ENCODE measurements around the genes GLRX and ELL2.

- PRO-cap = no peak
- RAMPAGE, long total RNA, 2 experiments = no peak in any of the 2 experiments
Measured at GRCh38 chr5:95780310-95780876, 42.1 kb downstream of the GLRX start.

DNA sequence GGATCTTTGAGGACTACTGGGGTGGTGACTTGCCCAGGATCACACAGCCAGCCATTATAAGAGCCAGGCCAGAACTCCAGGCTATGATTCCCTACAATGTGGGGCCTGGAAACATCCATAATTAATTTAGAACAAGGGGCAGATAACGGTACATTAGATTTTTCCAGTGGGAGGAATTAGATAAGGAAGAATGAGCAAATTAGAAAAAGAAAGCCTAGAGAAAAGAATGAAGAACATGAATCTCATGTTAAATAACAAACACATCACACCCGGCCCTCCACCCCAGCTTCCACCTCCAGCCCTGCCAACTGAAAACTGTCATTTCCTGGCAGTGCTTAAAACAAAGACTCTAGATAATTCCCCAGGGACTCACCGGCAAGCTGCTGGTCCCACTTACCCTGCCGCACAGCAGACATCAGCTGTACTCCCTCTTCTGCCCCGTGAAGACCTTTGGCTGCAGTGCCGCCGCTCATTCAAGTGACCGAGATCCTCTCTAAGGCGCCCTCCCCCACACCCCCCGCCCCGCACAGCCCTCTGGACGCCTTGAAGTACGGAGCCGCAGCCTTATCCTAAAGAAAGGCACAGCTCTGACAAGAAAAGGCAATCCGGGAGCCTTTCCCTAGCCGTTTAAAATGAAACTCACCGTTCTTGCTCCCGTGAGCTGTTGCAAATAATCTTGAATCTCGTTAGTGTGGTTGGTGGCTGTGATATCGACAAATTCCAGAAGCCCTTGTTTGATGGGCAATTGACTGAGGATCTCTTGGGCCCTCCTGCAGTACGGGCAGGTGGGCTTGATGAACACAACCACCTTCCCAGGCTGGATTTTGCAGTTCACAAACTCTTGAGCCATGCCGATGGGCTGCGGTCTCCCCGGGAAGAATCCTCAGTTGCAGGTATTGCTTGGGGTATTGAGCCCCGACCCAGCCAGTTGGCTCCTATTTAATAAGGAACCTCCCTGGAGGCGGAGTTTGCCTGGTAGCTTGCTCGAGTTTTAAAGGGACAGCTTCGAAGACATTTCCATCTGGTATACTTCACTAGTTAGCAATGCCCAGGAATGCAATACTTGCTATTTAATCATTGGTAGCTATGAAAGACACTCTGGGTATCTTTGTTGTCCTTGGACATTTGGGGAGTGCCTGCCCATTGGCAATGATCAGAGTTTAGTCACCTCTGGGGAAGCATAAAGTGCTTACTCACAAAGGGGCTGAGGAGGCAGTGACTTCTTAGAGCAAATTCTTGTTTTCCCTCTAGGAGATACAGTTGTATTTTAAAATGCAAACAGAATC lies at the start of gene GLRX:
TSS of gene GLRX (minus strand) at position 914 of the 1,286 bp plus-strand sequence.
- PRO-cap = bidirectional peak, plus-strand start at position 1,198 of the sequence, minus-strand start at position 881 of the sequence
- RAMPAGE, long total RNA, 2 experiments = start-site peak on the minus strand in 2 of 2 experiments, centred at positions 903 to 904 of the sequence, 298 to 384 reads per replicate

DNA sequence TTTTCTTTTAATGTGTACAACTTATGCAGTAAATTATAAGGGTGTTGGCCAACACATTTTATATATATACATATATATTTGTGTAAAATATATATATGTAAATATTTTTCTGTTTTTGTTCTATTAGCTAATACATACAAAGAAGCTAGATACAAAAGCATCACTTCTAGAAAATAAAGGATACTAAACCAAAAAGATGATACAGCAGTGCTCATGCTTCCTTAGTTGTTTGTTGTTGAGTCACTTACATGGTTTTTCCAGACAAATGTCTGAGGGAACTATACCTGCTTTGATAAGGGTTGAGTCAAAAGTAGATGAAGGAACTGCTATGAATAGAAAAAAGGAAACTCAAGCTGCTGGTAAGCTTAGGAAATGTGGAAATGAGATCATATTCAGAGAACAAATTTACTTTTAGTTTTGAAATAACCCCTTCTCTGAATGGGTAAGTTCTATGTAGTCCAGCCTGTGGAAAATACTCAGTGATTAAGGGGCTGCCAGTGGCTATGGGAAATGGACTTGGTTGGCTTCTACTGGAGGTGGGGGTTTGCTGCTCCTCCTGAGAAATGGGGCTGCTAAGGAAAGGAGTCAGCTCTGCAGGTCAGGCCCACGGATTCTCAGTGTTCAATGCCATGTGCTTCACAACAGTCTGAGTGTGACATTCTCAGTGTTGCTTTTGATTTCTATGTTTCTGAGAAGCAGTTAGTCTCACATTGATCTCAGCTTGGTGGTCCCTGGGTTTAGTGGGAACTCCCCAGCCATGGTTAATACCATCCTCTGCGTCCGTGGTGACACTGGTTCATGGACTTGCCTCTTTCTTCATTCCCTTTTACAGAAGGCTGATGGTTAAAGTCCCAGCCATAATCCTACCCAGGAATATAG lies 47.6 kb upstream of the GLRX start:
- PRO-cap = no peak
- RAMPAGE, long total RNA, 2 experiments = no peak in any of the 2 experiments

DNA sequence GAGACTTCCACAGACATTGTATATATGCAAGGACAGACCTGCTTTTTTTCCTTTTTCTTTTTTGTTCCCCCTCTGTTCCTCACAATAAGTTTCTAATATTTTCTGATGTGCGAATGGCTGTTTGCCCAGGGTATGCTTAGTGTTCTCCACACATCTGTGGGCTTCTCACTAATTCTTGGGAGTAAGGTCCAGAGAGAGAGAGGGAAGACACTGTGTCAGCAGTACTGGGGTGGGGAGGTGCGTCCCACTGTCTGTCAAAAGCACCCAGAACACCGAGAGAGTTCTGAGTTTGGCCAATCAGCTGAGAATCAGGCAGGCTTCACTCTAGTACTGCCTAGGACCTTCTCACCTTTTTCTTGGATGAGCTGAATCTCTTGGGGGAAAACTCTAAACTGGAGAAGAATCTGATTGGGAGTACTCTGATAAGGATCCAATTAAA lies 61.8 kb downstream of the ELL2 start:
- PRO-cap = no peak
- RAMPAGE, long total RNA, 2 experiments = no peak in any of the 2 experiments

DNA sequence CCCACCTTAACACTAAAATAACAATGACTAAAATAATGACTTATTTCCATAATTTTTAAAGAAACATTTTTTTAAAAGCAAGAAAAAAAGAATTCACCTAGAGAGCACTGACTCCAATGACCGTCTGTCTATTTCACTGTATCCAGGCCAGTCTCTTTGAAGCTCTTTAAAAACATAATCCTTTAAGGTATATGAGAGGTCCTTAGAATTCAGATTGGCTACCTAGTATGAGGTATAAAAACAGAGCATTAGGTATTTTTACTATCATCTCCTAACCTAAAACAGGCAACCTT lies 60.8 kb downstream of the ELL2 start:
- PRO-cap = no peak
- RAMPAGE, long total RNA, 2 experiments = no peak in any of the 2 experiments

DNA sequence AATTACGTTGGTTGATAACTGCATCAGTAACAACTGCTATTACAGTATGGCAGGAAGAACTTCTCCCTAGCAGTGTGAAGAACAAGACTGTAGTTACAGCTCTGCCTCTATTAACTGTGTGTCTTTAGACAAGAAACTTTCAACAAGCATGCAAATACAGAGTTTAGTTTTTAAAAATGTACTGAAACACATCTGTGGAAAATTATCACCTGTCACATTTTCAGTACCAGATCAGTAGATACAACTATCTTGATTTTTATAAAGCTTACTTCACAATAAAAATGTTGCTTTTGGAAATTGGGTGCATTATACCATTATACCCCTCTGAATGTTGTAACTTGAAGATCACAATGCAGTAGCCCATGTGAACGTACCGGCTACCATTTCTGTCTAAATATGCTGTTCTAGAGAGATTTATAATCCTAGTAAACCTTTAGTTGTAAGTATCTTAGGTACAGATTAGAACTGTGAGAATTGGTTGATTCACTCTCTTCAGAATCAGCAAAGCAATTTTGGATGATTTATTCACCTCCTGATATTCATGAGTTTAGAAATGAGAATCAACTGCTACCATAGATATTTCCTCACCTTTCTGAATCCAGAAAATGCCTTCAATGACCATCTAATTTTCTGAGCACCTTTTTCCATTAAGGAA lies 22.0 kb downstream of the ELL2 start:
- PRO-cap = no peak
- RAMPAGE, long total RNA, 2 experiments = no peak in any of the 2 experiments

DNA sequence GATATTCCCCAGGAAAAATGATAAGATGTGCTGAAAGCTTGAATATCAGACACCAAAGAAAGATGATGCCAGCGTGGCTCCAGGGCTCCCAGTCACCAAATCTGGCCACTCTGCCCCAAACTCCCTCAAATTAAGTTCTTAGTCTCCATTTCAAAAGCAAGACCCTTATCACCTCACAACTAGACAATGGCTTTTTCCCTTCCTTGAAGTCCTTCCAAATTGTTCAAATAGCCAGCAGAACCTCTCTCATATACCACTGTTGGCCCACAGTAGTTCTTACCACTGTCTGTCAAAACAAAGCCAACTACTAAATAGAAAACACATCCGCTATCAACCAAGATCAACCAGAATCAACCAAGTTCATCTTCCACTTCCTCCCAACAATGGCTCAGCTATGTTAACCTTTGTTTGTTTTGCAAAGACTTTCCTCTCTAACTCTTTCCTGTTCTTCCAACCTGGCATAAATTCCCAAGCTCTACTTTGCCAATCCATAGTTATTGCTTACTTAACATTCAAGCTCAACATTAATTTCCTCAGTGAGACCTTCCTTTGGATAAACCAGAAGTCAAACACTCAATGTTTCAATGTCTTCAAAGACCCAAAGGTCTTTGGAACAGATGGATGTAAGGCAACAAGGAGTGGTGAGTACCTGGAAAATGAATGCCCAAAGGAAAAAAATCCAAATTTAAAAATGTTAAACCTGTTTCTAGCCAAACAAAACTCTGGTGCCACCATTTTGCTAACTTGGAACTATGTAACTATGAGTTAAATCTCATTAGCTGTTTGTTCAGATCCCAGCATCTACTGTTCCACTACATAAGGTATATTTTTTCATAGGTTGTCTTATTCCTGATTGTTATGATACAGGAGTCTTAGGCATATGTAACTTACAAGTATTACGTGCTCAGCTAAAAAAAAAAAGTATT lies 15.1 kb downstream of the ELL2 start:
- PRO-cap = no peak
- RAMPAGE, long total RNA, 2 experiments = no peak in any of the 2 experiments

DNA sequence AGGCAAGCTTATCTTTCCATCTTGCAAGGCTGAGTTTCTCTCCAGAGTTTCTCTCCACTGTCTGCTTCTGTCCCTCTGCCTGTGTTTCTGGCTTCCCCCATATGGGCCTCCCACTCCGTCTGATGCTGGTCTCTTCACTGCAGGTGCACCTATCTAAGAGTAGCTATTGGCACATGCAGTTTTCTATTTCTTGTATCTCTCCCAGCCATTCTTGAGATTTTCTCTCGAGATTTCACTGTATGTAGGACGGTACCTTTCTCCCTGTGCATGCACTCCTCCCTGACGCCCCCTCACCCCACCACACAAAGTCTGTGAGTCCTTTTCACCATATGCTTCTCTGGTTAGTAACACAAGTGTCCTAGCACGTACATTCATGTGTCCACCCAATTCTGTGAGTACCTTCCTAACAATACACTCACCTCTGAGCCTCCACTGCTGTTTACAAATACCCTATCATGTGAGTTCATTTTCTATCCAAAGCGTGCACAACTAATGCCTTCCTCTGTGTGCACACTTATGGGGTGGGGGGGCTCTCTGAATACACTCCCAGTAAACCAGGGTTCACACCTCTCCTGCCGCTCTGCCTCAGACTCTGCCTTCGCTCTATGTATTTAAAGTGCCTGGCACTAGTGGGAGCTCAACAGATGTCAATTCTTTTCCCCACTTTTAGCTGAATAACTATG lies 2.0 kb downstream of the ELL2 start:
- PRO-cap = no peak
- RAMPAGE, long total RNA, 2 experiments = no peak in any of the 2 experiments

DNA sequence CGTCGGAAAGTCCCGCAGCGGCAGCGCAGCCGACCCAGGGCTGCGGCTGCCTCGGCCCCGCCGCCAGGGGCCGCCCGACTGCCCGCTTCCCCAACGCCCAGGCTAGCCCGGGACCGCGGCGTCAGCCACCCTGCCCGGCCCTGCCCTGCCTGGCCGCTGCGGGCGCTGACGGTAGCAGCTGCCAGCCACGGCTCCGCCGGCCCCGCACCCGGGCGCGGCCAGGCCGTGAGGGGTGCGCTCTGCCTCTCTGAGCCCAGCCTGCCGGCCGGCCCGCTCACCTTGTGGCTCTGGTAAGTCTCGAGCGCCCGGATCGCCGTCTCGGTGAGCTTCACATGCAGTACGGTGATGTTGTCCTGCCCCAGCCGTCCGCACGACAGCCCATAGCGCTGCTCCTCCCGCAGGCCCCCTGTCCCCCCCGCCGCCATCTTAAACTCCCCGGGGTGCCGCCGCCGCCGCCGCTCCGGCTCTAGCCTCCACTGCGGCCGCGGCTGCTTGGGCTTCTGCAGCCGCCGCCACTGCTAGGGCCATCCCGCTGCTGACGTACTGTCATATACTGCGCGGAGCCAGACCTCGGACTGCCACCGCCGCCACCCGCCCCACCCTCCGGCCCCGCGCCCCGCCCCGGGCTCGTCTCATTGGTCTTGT lies at the start of gene ELL2:
TSS of gene ELL2 (minus strand) at position 555 of the 645 bp plus-strand sequence.
- PRO-cap = bidirectional peak, plus-strand start outside the sequence, minus-strand start at position 608 of the sequence
- RAMPAGE, long total RNA, 2 experiments = no peak in any of the 2 experiments

DNA sequence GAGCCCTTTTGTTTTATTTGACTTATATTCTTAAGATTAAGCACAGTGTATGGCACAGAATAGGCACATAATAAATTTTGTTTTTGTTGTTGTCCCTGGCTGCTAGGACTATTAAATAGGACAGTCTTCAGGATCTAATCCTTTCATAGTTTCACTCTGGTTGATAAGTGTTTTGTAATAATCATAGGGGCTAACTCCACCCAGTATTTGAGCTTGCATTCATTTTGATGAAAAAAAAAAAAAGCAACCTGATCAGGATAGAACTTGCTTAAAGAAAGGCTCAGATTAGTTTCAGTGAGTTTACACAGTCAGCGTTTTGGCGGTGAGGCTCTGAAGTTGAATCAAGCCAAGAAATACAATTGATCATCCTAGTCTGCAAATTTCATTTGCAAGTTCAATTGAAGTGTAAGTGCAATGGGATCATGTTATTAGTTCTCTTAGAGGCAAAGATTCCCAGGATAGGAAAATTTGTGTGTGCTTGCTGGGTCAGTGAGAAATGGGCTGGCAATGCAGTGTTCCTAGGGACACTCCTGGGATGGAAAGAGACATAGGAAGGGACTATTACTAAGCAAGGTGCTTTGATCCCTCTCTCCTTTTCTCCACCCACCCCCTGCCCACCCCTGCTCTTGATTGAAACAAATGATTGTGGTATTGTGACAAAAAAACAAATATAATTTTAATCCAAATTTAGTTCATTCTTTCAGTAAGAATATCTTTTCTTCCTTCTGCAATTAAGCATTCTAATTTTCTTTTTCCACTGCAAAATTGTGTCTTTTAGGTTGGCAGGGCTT lies 159.8 kb upstream of the ELL2 start:
- PRO-cap = no peak
- RAMPAGE, long total RNA, 2 experiments = no peak in any of the 2 experiments

- PRO-cap = no peak
- RAMPAGE, long total RNA, 2 experiments = no peak in any of the 2 experiments
Measured at GRCh38 chr5:96256741-96257317, 176.2 kb downstream of the PCSK1 start.

- PRO-cap = no peak
- RAMPAGE, long total RNA, 2 experiments = no peak in any of the 2 experiments
Measured at GRCh38 chr5:96565881-96566487, 96.2 kb upstream of the CAST start.

- PRO-cap = no peak
- RAMPAGE, long total RNA, 2 experiments = no peak in any of the 2 experiments
Measured at GRCh38 chr5:96584576-96585082, 77.5 kb upstream of the CAST start.

GRCh38 chr5:96660330-96660863 lies 1.8 kb upstream of the CAST start:
- PRO-cap = no peak
- RAMPAGE, long total RNA, 2 experiments = no peak in any of the 2 experiments

DNA sequence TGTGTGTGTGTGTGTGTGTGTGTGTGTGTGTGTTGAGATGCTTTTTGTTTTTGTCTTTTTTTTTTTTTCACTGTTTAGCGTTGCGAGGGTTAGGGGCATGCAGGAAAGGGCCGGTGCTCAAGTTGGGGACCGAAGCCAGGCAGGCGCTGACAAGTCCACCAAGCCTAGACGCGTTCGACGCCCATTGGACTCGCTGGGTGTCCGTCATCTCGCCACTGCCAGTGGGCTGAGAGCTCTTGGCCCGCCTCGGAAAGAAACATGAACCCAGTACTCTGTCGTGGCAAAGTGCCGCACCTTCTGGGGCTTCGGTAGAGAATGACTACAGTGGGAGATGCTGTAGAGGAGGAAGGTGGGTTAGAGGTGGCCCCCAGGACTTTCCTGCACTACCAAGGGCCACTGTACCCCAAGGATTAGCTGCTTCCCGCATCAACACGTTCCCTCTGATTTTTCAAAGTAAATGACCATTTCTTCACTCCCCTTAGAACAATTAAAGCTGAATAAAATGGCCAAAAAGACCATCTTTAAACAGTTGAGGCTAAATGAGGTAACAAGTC lies 561 bp upstream of the ERAP1 start:
- PRO-cap = bidirectional peak, plus-strand start at position 293 of the sequence, minus-strand start at position 131 of the sequence
- RAMPAGE, long total RNA, 2 experiments = no peak in any of the 2 experiments

DNA sequence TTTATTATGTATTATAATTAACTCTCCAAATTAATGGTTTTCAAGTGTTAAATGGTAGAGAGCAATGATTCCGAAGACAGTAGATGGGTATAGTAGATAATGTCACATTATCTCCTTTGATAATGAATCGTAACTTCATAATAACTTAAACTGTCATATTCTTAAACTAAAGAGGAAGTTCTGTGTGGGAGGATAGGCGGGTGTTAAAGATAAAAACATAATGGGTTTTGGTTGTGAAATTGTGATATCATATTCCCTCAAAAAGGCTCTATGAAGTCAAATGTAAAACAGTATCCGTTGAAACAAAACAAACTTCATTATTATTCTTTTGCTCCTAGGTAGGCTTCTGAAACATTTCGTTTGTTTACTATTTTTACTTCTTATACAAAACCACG lies 3.1 kb upstream of the LNPEP start:
- PRO-cap = no peak
- RAMPAGE, long total RNA, 2 experiments = no peak in any of the 2 experiments

- PRO-cap = no peak
- RAMPAGE, long total RNA, 2 experiments = no peak in any of the 2 experiments
Measured at GRCh38 chr5:96934227-96934647, 1.6 kb upstream of the LNPEP start.

GRCh38 chr5:98767958-98768703 lies 5.3 kb upstream of the RGMB start:
- PRO-cap = no peak
- RAMPAGE, long total RNA, 2 experiments = no peak in any of the 2 experiments

- PRO-cap = no peak
- RAMPAGE, long total RNA, 2 experiments = no peak in any of the 2 experiments
Measured at GRCh38 chr5:98855165-98855772, 73.5 kb downstream of the CHD1 start.

- PRO-cap = no peak
- RAMPAGE, long total RNA, 2 experiments = no peak in any of the 2 experiments
Measured at GRCh38 chr5:98881051-98881549, 47.7 kb downstream of the CHD1 start.

Data from breast epithelium (tissue), 2 donors.